Endothelial cell of umbilical vein (primary cell): ENCODE measurements around the gene EDIL3.

DNA sequence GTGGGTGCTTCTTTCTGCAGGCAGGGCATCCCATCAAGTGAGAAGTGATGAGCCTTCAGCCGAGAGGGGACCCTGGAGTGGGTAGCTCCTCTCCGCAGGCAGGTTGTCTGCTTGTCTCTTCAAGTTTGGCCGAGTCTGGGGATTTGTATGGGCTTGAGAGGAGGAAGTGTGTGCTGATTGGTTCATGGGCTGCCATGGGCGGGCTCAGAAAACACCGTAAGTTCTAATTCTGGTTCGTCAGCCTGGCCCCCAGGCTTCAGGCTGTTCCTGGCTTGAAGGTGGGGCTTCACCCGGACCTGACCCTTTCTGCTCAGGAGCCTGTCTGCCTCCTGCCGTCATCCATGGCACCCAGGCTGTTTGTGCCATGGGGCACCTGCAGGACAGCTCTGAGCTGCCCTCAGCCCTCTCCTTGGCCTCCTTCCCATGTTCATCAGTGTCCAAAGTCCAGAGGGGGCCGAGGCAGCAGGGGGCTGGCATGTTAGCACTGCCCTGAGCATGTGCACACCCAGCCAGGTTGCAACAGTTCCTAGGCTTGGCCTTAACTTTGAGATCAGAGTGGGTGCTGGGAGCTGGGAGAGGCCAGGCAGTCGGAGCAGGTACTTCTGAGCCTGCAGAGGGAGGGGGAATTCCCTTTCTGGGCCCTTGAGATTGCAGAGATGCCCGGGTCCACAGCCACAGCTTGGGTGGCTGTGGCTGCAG lies 13.4 kb upstream of the DHFR start:
- PRO-cap, result no peak
CAGE:
- cytosol, long polyA minus RNA, result no peak
- cytosol, long polyA plus RNA, result no peak
- long polyA plus RNA, result no peak
- nucleus, long polyA minus RNA, result no peak
- nucleus, long polyA plus RNA, result no peak

GRCh38 chr5:80698717-80699156 lies 44.0 kb upstream of the DHFR start:
- PRO-cap, result no peak
CAGE:
- cytosol, long polyA minus RNA, result no peak
- cytosol, long polyA plus RNA, result no peak
- long polyA plus RNA, result no peak
- nucleus, long polyA minus RNA, result no peak
- nucleus, long polyA plus RNA, result no peak

DNA sequence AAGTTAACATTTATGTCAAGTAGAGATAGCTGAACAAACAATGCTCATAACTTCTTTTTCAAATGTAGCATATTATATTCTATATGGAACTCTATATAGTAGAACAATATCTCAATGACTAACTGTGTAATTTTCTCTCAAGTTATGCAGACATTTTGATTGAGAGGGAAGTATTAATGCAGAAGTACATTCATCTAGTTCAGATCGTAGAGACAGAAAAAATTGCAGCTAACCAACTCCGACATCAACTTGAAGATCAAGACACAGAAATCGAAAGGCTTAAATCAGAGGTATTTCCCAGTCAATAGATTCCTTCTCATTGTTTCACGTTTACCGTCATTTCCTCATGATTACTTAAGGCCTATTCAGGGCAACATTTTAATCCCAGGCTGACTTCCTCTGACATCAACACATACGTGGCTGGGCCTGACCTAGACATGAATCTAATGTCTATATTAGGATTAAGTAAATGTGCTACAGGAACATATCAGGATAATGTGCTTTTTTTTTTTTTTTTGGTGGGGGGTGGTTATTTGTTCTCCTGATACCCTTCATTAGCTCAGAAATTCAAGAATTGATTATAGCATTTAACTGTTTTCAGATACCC lies 107.8 kb downstream of the RASGRF2 start:
- PRO-cap, result unidirectional peak, minus-strand start at position 257 of the sequence
CAGE:
- cytosol, long polyA minus RNA, result no peak
- cytosol, long polyA plus RNA, result no peak
- long polyA plus RNA, result no peak
- nucleus, long polyA minus RNA, result no peak
- nucleus, long polyA plus RNA, result no peak

DNA sequence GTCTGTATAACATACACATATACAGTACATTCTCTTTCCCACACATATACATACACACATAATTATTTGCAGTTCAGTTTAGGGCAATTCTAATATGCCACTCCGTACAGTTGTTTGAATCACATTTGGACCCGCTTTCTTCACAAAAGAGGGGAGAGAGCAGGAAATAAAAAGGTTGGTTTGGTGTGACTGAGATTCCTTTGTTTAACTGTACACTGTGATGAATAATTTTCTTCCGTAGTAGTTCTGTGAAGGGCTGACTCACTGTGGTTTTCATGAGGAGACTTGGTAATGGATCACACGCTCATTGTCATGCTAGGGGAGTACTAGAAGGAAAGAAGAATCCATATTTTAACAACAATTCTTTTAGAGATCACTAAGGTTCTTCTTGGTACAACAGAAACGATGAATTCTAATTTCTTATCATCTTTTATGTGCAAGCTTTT lies 26.3 kb upstream of the ACOT12 start:
- PRO-cap, result bidirectional peak, plus-strand start at position 276 of the sequence, minus-strand start at position 210 of the sequence
CAGE:
- cytosol, long polyA minus RNA, result no peak
- cytosol, long polyA plus RNA, result no peak
- long polyA plus RNA, result no peak
- nucleus, long polyA minus RNA, result no peak
- nucleus, long polyA plus RNA, result no peak

DNA sequence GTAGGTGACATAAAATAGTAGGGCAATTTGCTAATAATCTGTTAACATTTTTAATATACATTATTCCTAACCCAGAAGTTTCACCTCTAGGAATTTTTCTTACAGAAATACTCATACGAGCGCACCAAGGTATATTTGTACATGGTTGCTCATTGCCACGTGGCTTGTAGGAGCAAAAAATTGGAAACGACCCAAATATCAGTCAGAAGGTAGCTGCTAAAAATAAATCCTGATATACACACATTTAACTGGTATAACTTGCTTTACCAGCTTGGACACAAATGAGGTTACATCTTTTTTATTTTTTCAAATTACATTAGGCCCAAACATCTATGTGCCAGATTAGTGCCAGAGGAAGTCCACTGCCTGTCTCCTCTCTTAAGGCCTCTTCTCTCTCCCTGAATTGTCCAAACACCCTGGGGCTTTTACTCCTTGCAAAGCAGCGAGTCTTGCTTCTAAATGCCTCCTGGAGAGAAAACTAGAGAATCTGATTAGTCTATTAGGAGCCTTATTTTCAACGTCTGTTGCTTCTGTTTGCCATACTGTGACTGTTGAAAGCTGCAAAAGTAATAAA lies 92.0 kb upstream of the SSBP2 start:
- PRO-cap, result no peak
CAGE:
- cytosol, long polyA minus RNA, result no peak
- cytosol, long polyA plus RNA, result no peak
- long polyA plus RNA, result no peak
- nucleus, long polyA minus RNA, result no peak
- nucleus, long polyA plus RNA, result no peak

- PRO-cap, result no peak
CAGE:
- cytosol, long polyA minus RNA, result no peak
- cytosol, long polyA plus RNA, result no peak
- long polyA plus RNA, result no peak
- nucleus, long polyA minus RNA, result no peak
- nucleus, long polyA plus RNA, result no peak
These were observed 134.3 kb downstream of the ATG10 start for GRCh38 chr5:82106161-82106584.

GRCh38 chr5:82272775-82273440 lies 5.2 kb downstream of the RPS23 start:
- PRO-cap, result no peak
CAGE:
- cytosol, long polyA minus RNA, result no peak
- cytosol, long polyA plus RNA, result no peak
- long polyA plus RNA, result no peak
- nucleus, long polyA minus RNA, result no peak
- nucleus, long polyA plus RNA, result no peak

DNA sequence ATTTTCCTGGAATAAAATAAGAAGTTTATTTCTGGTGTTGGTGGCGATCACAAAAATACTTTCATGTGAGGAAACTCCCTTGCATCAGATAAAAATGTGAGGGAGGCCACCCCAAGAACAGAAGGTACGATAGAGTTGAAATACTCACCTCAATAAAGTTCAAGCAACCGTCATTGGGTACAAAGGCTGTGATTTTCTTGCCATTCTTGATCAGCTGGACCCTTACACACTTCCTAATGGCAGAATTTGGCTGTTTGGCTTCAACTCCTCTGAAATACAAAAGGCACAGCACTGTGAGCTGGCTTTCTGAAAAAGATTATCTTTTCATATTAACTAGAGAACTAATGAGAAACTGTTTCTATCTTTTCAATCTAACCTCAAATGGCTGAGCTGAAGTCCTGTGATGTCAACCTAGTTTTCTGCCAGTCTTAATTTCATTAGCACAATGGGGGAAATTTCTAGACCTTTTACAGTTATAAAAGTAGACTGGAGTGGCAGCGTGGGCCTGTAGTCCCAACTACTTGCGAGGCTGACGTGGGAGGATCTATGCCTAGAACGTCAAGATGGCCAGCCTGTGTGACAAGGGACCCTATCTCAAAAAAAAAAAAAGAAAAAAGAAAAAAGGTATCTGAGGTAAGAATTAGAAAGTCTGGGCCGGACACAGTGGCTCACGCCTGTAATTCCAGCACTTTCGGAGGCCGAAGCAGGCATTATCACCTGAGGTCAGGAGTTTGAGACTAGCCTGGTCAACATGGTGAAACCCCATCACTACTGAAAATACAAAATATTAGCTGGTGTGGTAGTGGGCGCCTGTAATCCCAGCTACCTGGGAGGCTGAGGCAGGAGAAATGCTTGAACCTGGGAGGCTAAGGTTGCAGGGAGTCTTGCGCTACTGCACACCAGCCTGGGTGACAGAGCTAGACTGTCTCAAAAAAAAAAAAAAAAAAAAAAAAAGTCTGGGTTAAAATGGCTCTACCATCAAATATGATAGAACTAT lies 1.6 kb downstream of the RPS23 start:
- PRO-cap, result no peak
CAGE:
- cytosol, long polyA minus RNA, result start-site peak on the minus strand centred at position 167 of the sequence, 5 bp wide, 135 reads
- cytosol, long polyA plus RNA, result no peak
- long polyA plus RNA, result no peak
- nucleus, long polyA minus RNA, result no peak
- nucleus, long polyA plus RNA, result no peak

DNA sequence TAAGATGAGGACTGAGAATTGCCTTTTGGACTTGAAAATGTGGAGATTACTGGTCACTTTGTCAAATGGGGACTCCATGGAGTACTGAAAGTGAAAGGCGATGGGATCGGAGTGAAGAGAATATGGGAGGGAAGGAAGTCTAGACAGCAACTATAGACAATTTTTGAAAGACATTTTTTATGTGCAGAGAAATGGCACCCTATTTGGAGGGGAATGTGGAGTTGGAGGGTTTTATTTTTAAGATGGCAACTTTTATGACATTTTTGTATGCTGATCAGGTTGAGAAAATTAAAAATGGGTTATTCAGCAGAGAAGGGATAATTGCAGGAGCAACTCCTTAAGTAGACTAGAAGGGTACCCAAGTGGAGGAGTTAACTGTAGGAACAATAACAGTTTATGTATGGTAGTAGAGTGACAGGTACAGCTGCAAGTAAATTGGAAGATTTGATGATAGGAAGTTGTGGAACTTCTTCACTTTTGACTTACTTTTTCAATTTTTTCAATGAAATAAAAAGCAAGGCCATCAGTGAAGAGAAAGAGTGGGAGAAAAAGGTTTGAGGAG lies 2.4 kb upstream of the RPS23 start:
- PRO-cap, result no peak
CAGE:
- cytosol, long polyA minus RNA, result no peak
- cytosol, long polyA plus RNA, result no peak
- long polyA plus RNA, result no peak
- nucleus, long polyA minus RNA, result no peak
- nucleus, long polyA plus RNA, result start-site peak on the plus strand centred at position 133 of the sequence, 386 bp wide, 13 and 9 reads in 2 replicates

DNA sequence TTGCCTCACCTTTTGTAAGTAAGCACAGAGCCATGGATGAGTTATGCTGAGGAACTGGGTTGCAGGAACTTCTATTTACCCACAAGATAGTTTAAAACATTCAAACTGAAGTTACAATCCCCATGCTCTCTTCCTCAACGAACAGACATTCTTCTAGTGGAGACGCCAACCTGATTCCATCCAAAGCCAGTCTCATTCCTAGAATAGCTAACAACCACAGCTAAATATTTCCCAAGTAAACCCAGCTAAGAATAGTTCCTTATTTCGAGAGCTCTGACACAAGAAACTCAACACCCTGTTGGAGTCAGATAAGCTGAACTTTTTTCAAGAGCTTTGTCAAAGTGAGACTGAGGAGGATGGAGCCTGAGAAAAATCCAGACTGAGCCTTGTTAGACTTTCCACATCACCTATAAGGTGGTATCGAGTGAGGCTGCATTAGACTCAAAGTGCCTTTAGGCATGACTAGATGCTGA lies 56.7 kb upstream of the RPS23 start:
- PRO-cap, result no peak
CAGE:
- cytosol, long polyA minus RNA, result no peak
- cytosol, long polyA plus RNA, result no peak
- long polyA plus RNA, result no peak
- nucleus, long polyA minus RNA, result no peak
- nucleus, long polyA plus RNA, result no peak

- PRO-cap, result no peak
CAGE:
- cytosol, long polyA minus RNA, result no peak
- cytosol, long polyA plus RNA, result no peak
- long polyA plus RNA, result no peak
- nucleus, long polyA minus RNA, result no peak
- nucleus, long polyA plus RNA, result no peak
These were observed 144.5 kb upstream of the RPS23 start for GRCh38 chr5:82422597-82423142.

DNA sequence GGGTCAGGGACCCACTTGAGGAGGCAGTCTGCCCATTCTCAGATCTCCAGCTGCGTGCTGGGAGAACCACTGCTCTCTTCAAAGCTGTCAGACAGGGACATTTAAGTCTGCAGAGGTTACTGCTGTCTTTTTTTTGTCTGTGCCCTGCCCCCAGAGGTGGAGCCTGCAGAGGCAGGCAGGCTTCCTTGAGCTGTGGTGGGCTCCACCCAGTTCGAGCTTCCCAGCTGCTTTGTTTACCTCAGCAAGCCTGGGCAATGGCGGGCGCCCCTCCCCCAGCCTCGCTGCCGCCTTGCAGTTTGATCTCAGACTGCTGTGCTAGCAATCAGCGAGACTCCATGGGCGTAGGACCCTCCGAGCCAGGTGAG lies 156.5 kb upstream of the RPS23 start:
- PRO-cap, result no peak
CAGE:
- cytosol, long polyA minus RNA, result no peak
- cytosol, long polyA plus RNA, result no peak
- long polyA plus RNA, result no peak
- nucleus, long polyA minus RNA, result no peak
- nucleus, long polyA plus RNA, result no peak

DNA sequence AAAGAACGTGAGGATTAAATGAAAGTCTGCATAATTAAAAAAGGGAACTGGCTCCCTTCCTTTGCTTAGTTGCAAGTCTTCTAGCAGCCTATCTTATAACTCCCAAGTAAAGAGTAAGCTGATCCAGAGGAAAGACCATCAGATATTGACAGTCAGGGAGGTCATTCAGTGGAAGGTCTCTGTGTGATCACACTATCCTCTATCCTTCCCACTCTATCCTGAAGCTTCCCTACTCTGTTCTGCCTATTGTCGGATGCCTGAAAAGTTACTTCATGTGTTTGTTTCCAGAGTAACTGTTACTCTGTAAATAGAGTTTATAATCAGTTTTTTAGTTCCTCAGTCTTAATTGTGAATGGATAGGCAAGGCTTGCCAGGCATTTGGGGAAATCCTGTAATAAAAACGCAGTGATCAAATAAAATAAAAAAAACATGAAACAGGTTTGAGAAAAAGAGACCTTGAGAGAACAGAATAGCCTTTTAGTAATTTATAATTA lies 79.8 kb downstream of the XRCC4 start:
- PRO-cap, result no peak
CAGE:
- cytosol, long polyA minus RNA, result no peak
- cytosol, long polyA plus RNA, result no peak
- long polyA plus RNA, result no peak
- nucleus, long polyA minus RNA, result no peak
- nucleus, long polyA plus RNA, result no peak

DNA sequence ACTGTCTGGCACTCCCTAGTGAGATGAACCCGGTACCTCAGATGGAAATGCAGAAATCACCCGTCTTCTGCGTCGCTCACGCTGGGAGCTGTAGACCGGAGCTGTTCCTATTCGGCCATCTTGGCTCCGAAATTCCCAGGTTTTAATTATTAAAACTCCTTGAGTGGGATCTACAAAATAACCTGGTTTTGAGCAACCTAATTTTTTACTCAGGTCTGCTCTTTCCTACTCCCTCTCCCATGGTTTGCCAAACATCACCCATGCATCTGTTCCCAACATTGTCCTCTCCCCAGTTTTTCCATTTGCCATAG lies 7.9 kb upstream of the VCAN start:
- PRO-cap, result no peak
CAGE:
- cytosol, long polyA minus RNA, result no peak
- cytosol, long polyA plus RNA, result no peak
- long polyA plus RNA, result no peak
- nucleus, long polyA minus RNA, result no peak
- nucleus, long polyA plus RNA, result no peak

GRCh38 chr5:83472375-83473370 lies 1.1 kb downstream of the VCAN start:
- PRO-cap, result no peak
CAGE:
- cytosol, long polyA minus RNA, result no peak
- cytosol, long polyA plus RNA, result no peak
- long polyA plus RNA, result no peak
- nucleus, long polyA minus RNA, result no peak
- nucleus, long polyA plus RNA, result no peak

GRCh38 chr5:83545252-83545864 lies 73.8 kb downstream of the VCAN start:
- PRO-cap, result no peak
CAGE:
- cytosol, long polyA minus RNA, result no peak
- cytosol, long polyA plus RNA, result no peak
- long polyA plus RNA, result no peak
- nucleus, long polyA minus RNA, result no peak
- nucleus, long polyA plus RNA, result no peak

- PRO-cap, result no peak
CAGE:
- cytosol, long polyA minus RNA, result no peak
- cytosol, long polyA plus RNA, result no peak
- long polyA plus RNA, result no peak
- nucleus, long polyA minus RNA, result no peak
- nucleus, long polyA plus RNA, result no peak
These were observed 248.6 kb upstream of the HAPLN1 start for GRCh38 chr5:83969148-83969661.

- PRO-cap, result bidirectional peak, plus-strand start at chr5:84384574, minus-strand start at chr5:84384130; bidirectional peak, plus-strand start at chr5:84384734, minus-strand start at chr5:84384793
CAGE:
- cytosol, long polyA minus RNA, result no peak
- cytosol, long polyA plus RNA, result no peak
- long polyA plus RNA, result start-site peak on the plus strand at chr5:84384426-84384624, 9 and 11 reads in 2 replicates
- nucleus, long polyA minus RNA, result start-site peak on the plus strand at chr5:84384514-84384521, 22 reads
- nucleus, long polyA plus RNA, result start-site peak on the minus strand at chr5:84384379-84384387, 42 and 56 reads in 2 replicates; start-site peak on the minus strand at chr5:84384555-84384665, 29 and 19 reads in 2 replicates; start-site peak on the minus strand at chr5:84384785-84384834, 24 and 42 reads in 2 replicates
These were observed at the start of gene EDIL3 for GRCh38 chr5:84384094-84384953. Gene EDIL3, minus strand, starts transcription at chr5:84384880.

DNA sequence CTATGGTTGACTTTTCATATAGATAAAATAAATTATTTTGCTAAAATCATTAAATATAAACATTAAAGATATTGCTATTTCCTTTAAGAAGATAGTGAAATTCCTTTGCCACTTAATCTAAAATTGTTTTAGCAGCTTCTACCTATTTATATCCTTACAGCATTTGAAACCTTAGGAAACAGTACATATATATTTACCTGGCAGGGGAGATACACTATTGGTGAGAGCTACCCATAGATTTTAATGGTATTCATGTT lies 231.7 kb upstream of the EDIL3 start:
- PRO-cap, result unidirectional peak, plus-strand start at position 190 of the sequence
CAGE:
- cytosol, long polyA minus RNA, result no peak
- cytosol, long polyA plus RNA, result no peak
- long polyA plus RNA, result no peak
- nucleus, long polyA minus RNA, result no peak
- nucleus, long polyA plus RNA, result no peak

GRCh38 chr5:86622161-86623388 lies 4.8 kb downstream of the COX7C start:
- PRO-cap, result no peak
CAGE:
- cytosol, long polyA minus RNA, result no peak
- cytosol, long polyA plus RNA, result no peak
- long polyA plus RNA, result no peak
- nucleus, long polyA minus RNA, result no peak
- nucleus, long polyA plus RNA, result no peak